ENCODE results near the gene OR4F6.

- PRO-cap, result no peak
Observed at GRCh38 chr15:101463158-101464010, 26.1 kb downstream of the PCSK6 start.

DNA sequence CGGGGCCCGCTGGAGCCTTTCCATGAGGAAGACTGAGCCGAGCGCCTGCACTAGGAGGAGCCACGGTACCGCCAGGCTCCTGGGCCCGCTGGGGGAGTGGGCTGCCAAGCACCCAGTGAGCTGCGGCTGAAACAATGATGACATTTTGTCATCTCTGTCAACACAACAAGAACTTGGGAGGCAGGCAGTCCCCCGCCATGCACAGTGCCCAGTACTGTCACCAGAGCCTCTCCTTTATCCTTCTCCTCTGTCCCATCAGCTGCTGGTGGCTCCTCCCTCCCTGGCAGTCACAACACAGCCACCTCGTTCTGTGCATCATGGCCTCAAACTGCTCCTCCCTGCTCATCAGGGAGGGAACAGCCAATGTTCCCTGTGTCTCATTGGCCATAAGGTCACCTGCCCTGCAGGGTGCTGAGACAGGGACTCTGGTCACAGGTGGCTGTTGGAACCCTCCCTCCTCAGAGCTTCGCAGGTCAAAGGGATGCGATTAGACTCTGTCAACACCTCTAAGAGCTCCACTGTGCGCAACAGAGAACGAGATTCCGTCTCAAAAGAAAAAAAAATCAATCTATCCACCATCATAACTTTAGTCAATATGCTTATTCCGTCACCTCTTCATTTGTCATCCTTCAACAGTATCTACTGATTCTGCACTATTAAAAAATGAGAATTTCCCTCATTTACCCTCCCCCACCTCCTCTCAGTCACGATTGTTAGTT is 34.2 kb upstream of the PCSK6 start:
- PRO-cap, result no peak

GRCh38 chr15:101568926-101569401 is 79.5 kb upstream of the PCSK6 start:
- PRO-cap, result no peak

GRCh38 chr15:101661988-101662653 is 9.9 kb upstream of the TM2D3 start:
- PRO-cap, result no peak

GRCh38 chr15:101803281-101803669 is at the start of gene OR4F6:
Gene OR4F6 (plus strand): TSS chr15:101803509.
- PRO-cap, result no peak

DNA sequence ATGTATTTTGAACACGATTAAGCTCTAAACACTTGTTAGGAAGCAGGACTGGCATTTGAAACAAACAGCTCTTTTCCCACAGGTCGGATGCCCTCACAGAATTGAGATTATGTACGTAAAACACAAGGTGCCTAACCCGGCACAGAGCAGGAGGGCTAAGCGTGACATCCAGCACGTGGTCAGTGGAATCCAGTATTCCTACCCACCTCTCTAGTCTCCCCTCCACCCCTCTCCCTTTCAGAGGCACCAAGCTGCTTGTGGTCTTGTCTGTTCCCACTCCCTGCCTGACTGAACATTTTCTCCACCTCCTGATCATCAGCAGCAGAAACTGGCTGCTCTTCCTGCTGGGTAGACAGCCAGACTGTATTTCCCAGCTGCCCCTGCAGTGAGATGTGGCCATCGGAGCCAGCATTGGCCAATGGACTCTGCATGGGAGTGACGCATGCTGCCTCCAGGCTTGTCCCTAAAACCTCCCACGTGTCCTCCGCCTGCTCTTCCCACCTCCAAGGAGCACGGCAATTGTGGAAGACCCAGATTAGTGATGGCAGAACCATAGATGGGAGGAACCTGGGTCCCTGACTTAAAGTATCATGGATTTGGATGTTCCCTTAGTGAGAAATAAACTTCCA is 143.8 kb downstream of the OR4F15 start:
- PRO-cap, result no peak

All from type B pancreatic cell (in vitro differentiated cells).